Measurements from ENCODE around the genes HTR1F and OR5K3.

GRCh38 chr3:86683004-86683567 lies 307.9 kb downstream of the VGLL3 start:
- RRBS = no CpG with 5 or more reads among the region's 2 CpGs

DNA sequence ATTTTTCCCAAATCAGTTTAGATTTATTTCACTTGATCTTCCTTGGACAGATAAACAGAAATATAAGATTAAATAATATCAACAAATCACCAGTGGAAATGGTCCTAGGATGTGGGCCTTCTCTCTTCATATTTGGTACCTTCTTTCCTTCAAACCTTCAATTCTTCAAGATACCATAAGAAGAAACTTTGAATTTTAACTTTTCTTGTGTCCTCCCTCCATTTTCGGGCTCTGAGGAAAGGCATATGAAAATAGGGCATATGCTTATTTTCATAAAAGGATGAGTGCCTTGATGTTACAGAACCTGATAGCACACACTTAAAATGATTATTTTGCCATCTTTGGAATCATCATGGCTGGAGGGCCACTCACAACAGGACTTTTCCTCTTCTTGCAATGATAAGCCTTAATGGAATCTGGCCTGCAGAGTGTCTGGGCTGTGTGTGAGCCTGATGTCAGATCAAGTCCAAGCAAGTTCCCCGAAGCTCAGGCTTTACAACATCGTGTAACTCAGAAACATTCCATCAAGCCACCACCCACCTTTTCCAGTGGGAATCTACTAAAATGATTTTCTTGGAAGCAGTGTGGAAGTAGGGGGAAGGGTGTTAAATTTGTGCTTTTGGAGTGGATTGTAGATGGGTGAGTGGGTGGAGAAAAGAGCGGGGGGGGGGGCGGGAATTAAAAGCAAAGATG lies 53.9 kb downstream of the VGLL3 start:
- RRBS = no CpG with 5 or more reads among the region's 5 CpGs

- RRBS = no CpG with 5 or more reads among the region's 2 CpGs
Observed at GRCh38 chr3:86984811-86985346, 6.1 kb downstream of the VGLL3 start.

DNA sequence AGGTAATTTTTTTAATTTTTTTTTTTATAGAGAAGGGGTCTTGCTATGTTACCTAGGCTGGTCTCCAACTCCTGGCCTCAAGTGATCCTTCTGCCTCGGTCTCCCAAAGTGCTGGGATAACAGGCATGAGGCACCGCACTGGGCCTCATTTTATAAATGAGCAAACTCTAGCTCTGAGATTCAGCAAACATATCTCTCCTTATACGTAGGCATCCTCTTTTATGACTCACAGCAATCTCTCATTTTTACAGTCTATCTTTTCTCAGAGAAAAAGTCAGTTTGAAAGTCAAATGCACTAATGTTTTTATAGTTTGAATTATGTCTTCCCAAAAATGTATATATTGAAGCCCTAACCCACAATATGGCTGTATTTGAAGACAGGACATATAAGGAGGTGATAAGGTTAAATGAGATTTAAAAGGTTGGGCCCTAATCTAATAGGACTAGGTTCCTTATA lies 1.2 kb upstream of the VGLL3 start:
- RRBS = no CpG with 5 or more reads among the region's 3 CpGs

DNA sequence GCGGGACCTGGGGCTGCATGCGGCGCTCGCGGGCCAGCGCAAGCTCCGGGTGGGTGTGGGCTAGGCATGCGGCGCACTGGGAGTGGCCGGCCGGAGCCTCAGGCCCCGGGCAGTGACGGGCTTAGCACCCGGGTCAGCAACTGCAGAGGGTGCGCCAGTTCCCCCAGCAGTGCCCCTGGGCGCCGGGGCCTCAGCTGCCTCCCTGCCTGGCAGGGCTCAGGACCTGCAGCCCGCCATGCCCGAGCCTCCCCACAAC lies 98.9 kb upstream of the POU1F1 start:
- RRBS = 95% methylated on average over 8 of the region's 19 CpGs

- RRBS = 2% methylated on average over 7 of the region's 52 CpGs
Observed at GRCh38 chr3:87792081-87793005, at the start of gene HTR1F. HTR1F (plus strand) TSS chr3:87792706.

DNA sequence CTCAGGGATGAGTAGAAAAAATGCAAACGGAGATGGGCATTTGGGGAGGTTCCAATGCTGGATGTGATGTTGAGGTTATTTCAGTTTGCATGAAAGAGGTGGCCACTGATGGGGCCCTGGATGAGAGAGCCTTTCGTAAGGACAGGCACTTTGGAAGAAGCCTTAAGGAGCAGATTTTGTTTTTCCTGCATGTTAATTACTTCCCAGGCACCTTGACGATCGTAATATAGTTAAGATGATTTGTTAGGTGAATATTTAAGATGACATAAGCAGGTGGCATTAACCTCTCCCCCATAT lies 1.1 kb downstream of the HTR1F start:
- RRBS = no CpG with 5 or more reads among the region's 4 CpGs

DNA sequence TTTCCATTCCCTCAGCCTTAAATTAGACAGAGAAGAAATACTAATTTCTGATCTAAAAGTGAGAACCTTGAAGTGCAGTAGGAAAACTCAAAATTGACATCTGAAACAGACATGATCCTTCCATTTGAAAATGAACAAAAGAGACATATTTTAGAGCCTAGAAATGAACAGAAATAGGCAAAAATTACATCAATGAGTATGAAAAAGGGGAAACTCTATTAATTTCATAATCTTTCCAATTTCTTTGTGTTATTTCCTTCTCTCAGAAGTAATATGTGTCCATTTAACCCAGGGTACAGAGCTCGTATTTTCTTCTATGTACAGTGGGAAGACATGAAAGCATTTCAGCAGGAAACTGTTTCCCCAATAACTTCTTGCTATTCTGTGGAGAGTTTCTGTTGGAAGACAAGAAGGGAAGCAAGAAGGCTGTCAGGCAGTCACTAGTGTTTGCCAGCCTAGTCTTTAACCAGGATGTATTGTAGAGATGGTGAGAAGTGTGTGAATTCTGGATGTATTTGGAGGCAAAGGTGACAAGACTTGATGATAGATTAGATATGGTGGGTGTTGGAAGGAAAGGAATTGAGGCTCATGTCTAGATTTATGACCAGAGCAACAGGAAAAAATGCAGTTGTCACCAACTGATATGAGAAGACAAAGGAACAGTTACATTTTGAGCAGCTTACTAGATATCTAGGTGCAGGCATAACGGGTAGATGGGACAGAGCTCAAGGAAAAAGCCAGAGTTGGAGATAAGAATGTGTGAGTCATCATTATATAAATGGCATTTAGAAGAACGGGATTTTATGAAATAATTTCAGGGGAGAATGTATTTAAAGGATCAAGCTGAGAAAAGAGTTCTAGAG lies 3.4 kb downstream of the HTR1F start:
- RRBS = no CpG with 5 or more reads among the region's 3 CpGs

GRCh38 chr3:89925873-89926346 lies 818.5 kb downstream of the EPHA3 start:
- RRBS = no CpG with 5 or more reads among the region's 4 CpGs

- RRBS = no CpG with 5 or more reads among the region's 8 CpGs
Observed at GRCh38 chr3:95706004-95706441, 1108.4 kb upstream of the EPHA6 start.

GRCh38 chr3:96617602-96618254 lies 196.7 kb upstream of the EPHA6 start:
- RRBS = no CpG with 5 or more reads among the region's 12 CpGs

DNA sequence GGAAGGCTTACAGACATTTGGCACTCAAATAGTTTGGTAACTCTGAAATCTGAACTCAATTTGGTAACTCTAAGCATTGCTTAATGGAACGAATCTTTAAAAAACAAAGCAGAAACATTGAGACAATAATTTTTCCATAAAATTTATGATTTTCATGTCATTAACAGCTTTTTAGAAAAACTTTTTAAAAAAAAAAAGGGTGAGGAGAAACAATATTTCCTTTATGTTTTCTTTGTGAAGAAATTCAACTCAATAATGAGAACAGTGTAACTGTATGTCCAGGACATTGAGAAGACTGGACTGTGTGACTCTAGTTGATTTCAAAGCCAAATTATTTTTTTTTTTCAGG lies 64.4 kb downstream of the CRYBG3 start:
- RRBS = no CpG with 5 or more reads among the region's 1 CpG

- RRBS = no CpG with 5 or more reads among the region's 6 CpGs
Observed at GRCh38 chr3:97991242-97991688, 19.0 kb upstream of the RIOX2 start.

- RRBS = no CpG with 5 or more reads among the region's 1 CpG
Observed at GRCh38 chr3:98390235-98390888, at the start of gene OR5K3. OR5K3 (plus strand) TSS chr3:98390666.

DNA sequence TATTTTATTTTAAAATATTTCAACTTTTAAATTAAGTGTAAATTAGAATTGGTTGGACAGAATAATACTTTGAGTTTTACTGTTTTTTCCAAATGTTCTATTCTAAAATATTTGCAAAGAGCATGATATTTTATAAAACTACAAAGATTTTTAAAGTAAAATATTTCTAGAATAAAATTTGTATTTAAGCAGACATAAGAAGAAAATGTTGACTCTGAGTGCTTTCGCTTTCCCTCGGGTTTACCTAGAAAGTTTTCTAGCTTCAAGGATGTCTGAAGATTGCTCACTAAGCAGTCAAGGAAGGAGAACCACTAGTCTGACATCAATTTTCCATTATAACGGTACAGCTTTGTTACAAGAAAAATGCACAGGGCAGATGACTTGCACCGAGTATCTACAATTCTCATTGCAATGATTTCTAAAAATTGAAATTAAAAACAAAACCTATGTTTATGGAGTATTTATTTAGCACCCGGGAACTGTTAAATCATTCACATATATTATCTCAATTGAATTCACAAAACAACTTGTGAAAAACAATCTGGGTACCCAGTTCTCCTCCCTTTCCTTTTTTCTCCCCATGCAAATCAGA lies 14.2 kb downstream of the GPR15 start:
- RRBS = no CpG with 5 or more reads among the region's 5 CpGs

GRCh38 chr3:98557287-98557758 lies 25.5 kb downstream of the GPR15 start:
- RRBS = no CpG with 5 or more reads among the region's 2 CpGs

- RRBS = under 1% methylated on average over 27 of the region's 85 CpGs
Observed at GRCh38 chr3:98731899-98733013, 30.9 kb upstream of the ST3GAL6 start.

- RRBS = no CpG with 5 or more reads among the region's 1 CpG
Observed at GRCh38 chr3:98764149-98764537, 1.0 kb downstream of the ST3GAL6 start.

All from skeletal muscle cell (primary cell).